ENCODE results near the genes CFAP58 and SORCS1.

- PRO-cap, 2 experiments: no peak in any of the 2 experiments
- RAMPAGE, long total RNA, 5 experiments: no peak in any of the 5 experiments
Observed at GRCh38 chr10:104017928-104018451, 51.0 kb downstream of the SLK start.

DNA sequence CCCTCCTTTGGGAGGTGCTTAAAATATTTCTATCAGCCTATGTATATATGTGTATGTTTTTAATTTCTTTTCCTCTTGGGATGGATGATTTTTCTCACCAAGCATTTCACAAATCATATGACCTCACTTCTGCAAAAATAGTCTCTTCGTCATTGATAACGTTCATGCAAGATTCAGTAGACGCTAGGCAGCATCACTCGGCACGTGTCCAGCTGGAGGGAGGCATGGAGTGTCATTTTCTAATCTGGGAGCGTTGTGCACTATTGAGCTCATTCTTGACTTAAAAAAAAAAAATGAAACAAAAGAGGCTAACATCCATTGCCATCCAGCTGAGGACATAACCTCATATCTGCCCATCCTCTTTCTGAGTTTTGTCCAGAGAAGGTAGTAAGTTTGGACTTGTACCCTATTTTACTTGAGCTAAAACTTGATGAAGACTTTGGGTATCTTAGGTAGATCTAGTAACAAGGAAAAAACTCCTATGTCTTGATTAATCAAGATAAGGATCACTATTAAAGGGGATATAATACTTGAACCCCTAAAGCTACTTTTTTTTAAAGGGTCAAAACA, 56.1 kb downstream of the COL17A1 start:
- PRO-cap, 2 experiments: no peak in any of the 2 experiments
- RAMPAGE, long total RNA, 5 experiments: no peak in any of the 5 experiments

DNA sequence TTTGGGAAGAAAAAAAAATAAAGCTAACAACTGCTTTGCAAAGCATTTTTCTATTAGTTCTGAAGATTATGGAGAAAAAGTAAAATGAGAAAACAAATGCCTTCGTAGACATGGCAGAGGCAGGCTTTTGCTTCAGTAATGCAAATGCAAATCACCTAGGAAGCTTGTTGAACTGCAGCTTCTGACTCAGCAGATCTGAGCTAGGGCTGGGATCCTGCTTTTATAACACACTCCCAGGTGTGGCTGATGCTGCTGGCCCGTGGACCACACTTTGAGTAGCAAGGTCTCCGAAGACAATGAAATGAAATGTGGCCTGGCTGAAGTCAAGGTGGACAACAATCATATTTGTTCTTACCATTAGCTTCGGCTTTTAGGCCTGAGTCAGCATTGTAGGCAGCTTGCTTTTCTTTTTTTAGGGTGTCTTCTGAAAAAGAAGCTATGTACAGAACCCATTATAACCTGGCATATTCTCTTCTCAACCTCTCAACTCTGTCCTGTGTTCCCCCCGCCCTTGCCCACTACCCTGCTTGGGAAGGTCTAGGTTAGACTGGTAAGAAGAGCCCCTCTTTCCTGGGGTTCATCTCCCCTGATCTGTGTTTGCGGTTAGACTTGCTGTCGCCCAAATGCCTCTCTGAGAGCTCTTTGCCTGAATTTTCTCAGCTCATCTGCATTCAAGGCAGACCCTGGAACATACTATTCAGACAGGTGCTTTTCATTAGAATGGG, 26.2 kb downstream of the COL17A1 start:
- PRO-cap, 2 experiments: no peak in any of the 2 experiments
- RAMPAGE, long total RNA, 5 experiments: no peak in any of the 5 experiments

GRCh38 chr10:104117605-104118412, 4.2 kb upstream of the SFR1 start:
- PRO-cap, 2 experiments: no peak in any of the 2 experiments
- RAMPAGE, long total RNA, 5 experiments: no peak in any of the 5 experiments

DNA sequence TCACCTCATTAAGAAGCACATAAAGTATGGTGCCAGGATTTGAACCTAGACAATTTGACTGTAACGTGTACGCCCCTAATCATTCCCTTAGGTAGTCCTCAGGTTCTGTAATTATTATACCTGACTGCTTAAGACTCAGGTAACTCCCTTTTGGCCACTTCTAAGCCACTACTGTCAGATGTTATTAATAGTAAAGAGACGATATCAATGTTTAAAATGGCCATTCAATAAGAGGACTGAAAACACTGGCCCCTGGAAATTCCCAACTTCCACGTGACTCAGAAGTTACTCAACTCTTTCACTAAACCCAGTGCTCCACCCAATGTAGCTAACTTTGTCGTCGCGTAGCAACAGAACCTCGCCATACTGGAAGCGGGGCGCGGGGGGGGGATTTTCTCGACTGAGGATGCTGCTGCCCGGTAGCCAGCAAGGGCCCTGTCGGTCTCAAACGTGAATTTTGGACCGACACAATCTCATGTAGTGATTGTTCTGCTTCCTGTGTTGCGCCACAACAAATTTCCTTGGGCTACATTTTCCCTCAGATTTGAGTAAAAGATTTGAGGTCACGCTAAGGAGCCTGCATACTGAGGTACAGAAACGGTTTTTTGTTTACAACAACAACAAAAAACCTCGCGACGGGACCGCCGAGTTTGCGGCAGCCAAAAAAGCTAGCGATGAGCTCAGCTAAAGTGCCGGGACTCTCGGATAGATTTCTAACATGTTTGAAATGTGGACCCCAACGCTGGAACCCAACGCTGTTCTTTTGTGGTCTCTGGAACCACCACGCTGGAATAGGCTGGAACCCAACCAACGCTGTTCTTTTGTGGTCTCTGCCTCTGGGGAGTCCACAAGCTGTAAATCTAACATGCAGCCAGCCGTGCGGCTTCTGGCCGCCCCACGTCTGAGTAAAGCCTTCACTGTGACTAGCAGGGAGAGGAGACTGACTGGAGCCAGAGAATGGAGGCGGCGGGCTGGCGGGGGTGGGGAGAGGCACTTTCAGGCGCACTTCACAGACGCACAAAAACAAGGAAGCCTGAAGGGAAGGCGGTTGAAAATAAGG, 913 bp upstream of the SFR1 start:
- PRO-cap, 2 experiments: peak in 2 of 2 experiments; most common plus-strand start position 380 of the sequence (in 1); most common minus-strand start position 270 of the sequence (in 2)
- RAMPAGE, long total RNA, 5 experiments: no peak in any of the 5 experiments

DNA sequence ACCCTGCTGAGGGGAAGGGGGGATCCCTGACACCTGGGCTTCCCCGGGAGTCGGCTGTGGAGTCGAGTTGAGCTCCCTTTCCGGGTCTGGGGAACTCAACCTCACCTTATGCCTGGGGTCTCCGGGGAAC, 93 bp downstream of the SFR1 start:
- PRO-cap, 2 experiments: no peak in any of the 2 experiments
- RAMPAGE, long total RNA, 5 experiments: no peak in any of the 5 experiments

GRCh38 chr10:104292995-104293587, 24.1 kb downstream of the GSTO2 start:
- PRO-cap, 2 experiments: no peak in any of the 2 experiments
- RAMPAGE, long total RNA, 5 experiments: no peak in any of the 5 experiments

DNA sequence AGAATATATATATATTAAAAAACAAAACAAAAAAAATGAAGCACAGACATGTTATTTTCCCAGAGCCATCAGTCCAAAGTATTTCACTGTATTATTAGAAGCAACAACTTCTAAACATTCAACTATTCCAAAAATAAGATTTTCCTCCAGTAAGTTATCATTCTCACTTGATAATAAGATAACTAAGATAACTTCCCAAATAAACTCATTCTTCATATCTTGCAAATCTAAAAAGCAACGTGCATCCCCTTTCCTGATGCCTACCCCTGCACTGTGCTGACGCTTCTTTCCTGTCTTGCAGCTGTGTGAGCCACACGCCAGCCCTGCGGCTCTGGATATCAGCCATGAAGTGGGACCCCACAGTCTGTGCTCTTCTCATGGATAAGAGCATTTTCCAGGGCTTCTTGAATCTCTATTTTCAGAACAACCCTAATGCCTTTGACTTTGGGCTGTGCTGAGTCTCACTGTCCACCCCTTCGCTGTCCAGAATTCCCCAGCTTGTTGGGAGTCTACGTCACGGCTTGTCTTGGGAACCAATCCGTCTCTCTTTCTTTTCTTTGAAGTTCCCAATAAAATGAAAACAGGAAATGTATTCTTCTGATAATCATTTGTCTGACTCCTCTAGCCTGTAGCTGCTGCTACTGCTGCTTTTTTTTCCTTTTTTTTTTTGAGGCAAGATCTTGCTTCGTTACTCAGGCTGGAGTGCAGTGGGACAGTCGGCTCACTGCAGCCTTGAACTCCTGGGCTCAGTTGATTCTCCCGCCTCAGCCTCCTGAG, 30.0 kb downstream of the GSTO2 start:
- PRO-cap, 2 experiments: no peak in any of the 2 experiments
- RAMPAGE, long total RNA, 5 experiments: no peak in any of the 5 experiments

DNA sequence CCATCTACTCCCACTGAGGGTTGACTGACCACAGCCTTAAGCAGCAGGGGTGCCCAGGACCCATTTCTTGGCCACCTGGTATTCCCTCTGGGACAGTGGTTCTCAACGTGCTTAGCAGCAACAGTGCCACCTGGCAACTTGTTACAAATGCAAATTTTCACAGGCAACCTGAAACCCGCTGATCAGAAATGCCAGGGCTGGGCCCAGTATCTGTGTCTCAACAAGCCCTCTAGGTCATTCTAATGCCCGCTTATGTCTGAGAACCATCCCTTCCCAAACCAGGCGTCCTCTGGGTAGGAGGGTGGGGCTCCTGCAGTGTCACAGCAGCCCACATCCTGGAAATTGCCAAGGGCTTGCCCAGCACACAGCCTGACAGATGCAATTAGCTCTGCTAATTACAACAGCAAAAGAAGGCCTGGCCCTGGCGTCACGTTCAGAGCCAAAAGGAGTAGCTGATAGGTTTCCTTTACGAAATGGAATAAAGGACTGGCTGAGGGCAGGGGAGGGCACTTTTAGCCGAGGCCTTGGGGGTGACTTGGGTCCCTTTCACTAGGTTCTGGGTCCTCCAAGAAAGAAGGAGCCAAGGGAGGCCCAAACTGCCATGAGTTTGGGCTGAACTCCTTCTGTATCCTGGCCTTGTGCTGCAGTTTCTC, 15.8 kb downstream of the ITPRIP start:
- PRO-cap, 2 experiments: no peak in any of the 2 experiments
- RAMPAGE, long total RNA, 5 experiments: no peak in any of the 5 experiments

- PRO-cap, 2 experiments: peak in 2 of 2 experiments; most common plus-strand start chr10:104353833 (in 2); most common minus-strand start chr10:104353446 (in 2)
- RAMPAGE, long total RNA, 5 experiments: no peak in any of the 5 experiments
Observed at GRCh38 chr10:104353161-104354038, at the start of gene CFAP58. Gene CFAP58 (plus strand): TSS chr10:104353833.

GRCh38 chr10:105516692-105517152, 875.6 kb downstream of the SORCS3 start:
- PRO-cap, 2 experiments: no peak in any of the 2 experiments
- RAMPAGE, long total RNA, 5 experiments: no peak in any of the 5 experiments

DNA sequence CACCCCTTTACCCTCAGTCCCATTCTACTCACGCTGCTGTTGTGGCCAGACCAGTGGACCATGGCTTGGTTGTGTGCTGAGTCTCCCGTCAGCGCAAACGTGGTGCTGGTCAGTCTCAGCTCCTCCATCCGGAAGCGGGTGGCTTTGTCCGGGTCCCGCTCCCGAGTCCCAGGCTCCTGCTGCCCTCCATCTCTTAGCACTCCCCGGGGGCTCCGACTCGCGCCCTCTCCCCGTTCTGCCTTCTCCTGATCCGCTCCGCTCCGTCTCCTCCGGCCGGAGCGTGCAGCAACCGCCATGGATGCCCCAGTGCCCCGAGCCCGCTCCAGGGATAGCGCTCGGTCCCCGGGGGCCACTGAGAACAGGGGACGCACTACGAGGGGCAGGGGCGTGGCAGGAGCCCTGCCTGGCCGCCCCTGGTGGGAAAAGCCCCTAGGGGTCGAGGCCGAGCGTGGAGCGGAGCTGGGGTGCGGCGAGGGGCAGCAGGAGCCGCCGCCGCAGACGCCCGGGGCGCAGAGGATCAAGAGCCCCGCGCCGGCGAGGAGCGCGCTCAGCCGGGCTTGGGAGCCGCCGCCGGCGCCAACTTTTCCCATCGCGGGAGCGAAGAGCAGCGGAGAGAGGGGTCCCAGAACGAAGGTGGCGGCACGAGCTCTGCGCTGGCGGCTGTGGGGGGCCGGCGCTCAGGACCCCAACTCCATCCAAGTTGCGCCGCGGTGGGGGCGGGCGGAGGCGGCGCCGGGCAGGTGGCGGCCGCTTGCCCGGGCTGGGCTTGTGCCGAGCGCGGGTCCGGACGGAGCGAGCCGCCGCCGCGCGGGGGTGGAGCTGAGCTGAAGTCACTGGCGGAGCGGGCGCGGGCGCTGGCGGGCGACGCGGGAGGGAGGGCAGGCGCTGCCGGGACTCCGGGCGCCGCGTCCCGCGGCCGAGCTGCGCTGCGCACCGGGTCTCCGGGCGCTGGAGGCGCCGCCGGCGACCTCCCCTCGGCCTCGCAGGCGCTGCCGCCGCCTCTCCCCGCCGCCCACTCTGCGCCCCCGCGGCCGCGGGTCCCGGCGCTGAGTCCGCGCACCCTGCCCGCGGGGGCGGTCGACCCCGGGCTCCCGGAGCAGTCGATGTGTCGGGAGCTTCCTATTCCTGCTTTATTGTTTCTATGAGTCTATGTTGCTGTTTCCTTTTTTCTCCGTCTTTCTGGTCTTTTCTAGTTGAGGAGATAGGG, at the start of gene SORCS1:
Gene SORCS1 (minus strand): TSS at position 770 of the 1,207 bp plus-strand sequence.
- PRO-cap, 2 experiments: peak in 2 of 2 experiments; most common plus-strand start position 833 of the sequence (in 2); most common minus-strand start position 768 of the sequence (in 1)
- RAMPAGE, long total RNA, 5 experiments: no peak in any of the 5 experiments

DNA sequence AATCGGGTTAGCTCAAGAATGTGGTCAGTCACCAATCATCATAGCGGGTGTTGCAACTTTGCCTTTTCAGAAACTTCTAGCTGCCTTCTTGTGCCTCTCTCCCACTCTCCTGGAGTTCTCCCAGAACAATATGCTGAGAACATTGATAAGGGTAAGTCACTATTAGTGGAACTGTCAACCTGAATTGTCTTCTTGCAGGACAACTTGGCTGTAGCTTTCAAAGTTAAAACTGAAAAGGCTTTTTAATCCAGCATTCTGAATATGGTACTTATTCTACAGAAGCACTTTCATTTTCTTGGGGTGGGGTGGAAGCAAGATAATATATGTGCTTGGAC, 525.0 kb upstream of the SORCS1 start:
- PRO-cap, 2 experiments: no peak in any of the 2 experiments
- RAMPAGE, long total RNA, 5 experiments: no peak in any of the 5 experiments

DNA sequence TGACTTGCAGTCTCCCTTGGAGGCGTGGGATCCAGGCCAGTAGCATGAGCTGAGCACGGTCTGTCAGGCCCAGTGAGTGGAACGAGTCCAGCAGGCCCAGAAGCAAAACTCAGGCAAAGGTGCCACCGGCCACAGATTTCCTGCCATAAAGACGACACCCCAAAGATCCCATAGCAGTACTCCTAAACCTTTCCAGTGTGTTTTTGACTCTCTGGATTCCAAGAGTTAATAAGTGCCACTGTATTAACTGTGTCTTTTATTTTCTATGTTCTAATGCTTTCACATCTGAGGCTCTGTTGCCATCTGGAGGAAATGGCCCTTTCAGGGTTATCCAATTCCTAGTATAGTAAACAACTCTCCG, 1355.9 kb downstream of the XPNPEP1 start:
- PRO-cap, 2 experiments: no peak in any of the 2 experiments
- RAMPAGE, long total RNA, 5 experiments: no peak in any of the 5 experiments

GRCh38 chr10:109456440-109457559, 466.5 kb downstream of the XPNPEP1 start:
- PRO-cap, 2 experiments: no peak in any of the 2 experiments
- RAMPAGE, long total RNA, 5 experiments: no peak in any of the 5 experiments

- PRO-cap, 2 experiments: no peak in any of the 2 experiments
- RAMPAGE, long total RNA, 5 experiments: no peak in any of the 5 experiments
Observed at GRCh38 chr10:109888977-109889291, 34.4 kb downstream of the XPNPEP1 start.

GRCh38 chr10:109892657-109893309, 30.5 kb downstream of the XPNPEP1 start:
- PRO-cap, 2 experiments: peak in 1 of 2 experiments; most common plus-strand start chr10:109893097 (in 1)
- RAMPAGE, long total RNA, 5 experiments: no peak in any of the 5 experiments

DNA sequence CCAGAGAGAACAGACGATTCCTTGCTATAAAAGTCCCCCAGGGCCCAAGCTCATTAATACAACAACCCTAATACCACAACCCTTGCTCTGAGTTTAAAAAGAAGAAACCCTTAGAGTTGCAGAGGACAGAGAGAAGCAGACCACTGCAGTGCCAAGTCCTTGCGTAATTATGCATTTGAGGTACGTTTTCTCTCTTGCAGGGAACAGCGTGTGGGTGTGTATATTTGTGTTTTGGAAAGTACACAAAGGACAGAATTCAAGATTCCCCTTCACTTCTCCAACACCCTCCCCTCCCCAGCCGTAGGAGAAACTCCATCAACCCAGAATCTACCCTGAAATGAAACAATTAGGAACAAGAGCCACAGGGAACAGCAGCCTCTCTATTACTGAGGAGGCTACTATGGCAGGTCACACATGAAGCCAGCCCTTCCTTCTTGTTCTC, 23.3 kb downstream of the XPNPEP1 start:
- PRO-cap, 2 experiments: peak in 1 of 2 experiments; most common plus-strand start position 345 of the sequence (in 1)
- RAMPAGE, long total RNA, 5 experiments: no peak in any of the 5 experiments

- PRO-cap, 2 experiments: peak in 2 of 2 experiments; most common plus-strand start chr10:110006950 (in 1); most common minus-strand start chr10:110006823 (in 1)
- RAMPAGE, long total RNA, 5 experiments: no peak in any of the 5 experiments
Observed at GRCh38 chr10:110006628-110007534, 903 bp upstream of the ADD3 start.

DNA sequence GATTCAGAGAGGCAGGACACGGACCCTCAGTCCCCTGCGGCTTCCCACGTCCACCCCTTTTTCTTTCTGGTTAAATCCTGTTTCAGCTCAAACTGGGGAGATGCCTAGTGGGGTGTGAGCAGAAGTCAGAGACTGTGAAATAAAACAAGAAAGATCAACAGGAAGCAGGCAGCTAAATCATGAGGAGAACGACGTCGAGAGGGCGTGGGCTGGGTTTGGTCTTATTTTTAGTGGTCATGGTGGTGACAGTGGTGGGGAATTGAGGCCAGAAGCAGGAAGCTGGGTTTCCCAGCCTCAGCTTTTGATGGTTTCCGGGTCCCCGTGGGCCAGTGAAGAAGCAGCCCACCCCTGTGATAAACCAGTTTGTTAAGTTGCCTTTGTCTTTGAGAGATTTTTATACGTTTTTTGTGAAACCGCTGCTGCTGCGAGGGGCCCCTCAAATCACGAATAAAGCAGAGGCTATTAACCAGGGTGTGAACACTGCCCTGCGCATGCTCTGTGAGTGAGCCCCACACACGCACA, 50.5 kb upstream of the MXI1 start:
- PRO-cap, 2 experiments: no peak in any of the 2 experiments
- RAMPAGE, long total RNA, 5 experiments: no peak in any of the 5 experiments

All from thyroid gland (tissue), 7 donors.